T-cell (primary cell): ENCODE data around the genes KBTBD4, FAM180B, OR4C15, OR4C6, TRIM51 and OR5M1.

DNA sequence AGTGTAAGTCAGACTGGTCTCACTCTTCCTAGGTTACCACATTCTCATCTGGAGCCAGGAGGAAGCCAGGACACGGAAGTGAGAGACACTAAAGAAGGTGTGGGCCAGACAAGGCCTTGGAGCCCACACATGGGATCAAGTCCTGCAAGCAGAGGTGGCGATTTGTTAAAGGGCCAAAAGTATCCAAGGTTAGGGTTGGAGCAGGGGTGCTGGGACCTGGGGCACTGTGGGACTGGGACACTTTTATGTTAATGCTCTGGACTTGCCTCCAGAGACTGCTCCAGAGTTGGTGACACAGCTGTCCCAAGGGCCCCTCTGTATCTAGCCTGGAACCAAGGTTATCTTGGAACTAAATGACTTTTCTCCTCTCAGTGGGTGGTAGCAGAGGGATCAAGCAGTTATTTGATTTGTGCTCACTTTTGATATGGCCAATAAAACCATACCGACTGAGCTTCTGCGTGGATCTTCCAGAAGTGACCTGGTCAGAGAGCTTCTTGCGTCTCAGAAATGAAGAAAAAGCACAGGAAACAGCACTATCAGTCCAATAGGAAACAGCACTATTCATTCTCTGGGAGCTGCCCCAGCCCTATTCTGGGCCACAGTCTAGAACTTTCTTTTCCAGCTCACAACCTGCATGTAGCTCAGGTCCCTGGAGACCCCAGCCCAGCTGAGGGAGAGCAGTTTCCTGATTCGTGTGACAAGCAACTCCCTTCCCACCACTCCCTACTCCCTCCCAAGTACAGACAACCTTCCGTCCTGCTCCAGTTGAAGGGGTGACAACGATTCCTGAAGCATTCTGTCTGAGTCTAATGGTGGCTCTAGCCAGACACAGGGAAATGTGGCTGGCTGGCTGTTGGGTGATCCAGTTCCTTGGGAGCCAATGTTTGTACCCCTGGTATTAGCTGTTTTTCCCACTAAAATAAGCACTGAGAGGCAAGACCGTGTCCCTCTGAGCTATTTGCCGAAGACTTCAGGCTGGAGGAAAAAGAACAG is 9.6 kb downstream of the ACP2 start:
- PRO-cap, 7 experiments: no peak in any of the 7 experiments

- PRO-cap, 7 experiments: no peak in any of the 7 experiments
Measured at GRCh38 chr11:47358572-47359108, 6.1 kb upstream of the MYBPC3 start.

- PRO-cap, 7 experiments: no peak in any of the 7 experiments
Measured at GRCh38 chr11:47469223-47470187, 20.6 kb upstream of the RAPSN start.

DNA sequence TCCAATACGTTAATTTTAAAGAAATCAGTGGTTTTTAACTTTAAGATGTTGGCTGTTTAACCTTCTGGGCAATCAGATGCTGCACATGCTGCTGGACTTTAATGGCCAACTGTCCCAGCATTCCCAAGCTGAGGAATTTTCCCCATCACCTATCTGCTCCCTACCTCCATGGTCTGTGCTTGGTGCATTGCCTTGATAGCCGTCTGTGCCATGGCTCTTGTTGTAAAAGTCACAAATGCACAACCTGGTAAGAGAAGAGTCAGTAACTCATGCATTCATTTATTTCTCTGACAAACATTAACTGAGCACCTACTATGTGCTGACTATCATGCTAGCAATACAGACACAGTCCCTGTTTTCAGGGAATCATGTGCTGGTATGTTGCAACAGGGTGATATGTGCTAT is 34.4 kb upstream of the RAPSN start:
- PRO-cap, 7 experiments: no peak in any of the 7 experiments

GRCh38 chr11:47488576-47489000 is 39.7 kb upstream of the RAPSN start:
- PRO-cap, 7 experiments: no peak in any of the 7 experiments

- PRO-cap, 7 experiments: no peak in any of the 7 experiments
Measured at GRCh38 chr11:47518420-47519314, 34.3 kb downstream of the CELF1 start.

DNA sequence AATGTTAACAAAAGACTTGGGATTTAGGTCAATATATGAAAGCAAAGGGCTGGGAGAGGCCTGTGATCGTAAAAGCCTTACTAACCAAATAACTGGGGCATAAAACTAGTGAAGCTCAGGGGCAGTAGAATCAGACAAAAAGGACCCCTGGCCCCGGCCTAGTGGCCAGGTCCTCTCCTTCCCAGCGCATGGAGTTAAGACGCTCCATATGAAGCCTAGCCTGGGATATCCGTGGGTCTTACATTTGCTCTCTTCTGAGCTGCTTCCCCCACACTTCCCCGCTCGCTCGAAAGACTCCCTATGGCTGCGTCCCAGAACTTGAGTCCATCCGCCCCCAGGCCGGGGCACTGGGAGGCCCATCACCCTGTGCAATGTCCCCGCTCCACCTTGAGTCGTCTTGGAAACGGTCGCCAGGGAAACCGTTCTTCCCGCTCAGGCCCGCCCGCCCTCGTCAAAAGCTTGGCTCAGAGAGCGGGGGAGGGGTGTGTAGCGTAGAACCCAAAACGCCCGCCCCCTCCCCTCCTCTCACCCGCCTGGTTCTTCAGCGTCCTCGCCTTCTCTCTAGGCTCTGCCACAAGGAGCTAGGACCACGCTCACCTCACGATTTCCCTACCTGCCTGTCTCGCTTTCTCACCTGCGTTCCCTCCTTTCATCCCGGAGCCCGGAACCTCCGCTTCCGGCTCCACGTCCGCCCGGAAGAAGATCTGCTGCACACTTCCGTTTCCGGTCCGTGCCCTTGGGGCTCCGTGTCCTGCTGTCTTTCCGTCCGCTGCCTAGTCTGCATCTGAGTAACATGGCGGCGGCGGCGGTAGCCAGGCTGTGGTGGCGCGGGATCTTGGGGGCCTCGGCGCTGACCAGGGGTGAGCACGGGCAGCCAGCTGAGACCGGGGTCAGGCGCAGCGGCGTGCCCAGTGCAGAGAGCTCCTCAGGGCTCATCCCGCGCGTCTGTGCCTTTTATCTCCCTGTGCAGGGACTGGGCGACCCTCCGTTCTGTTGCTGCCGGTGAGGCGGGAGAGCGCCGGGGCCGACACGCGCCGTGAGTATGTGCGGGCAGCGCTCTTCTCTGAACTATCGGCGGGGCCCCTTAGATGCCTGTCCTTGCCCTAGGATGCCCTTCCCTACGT is at the start of gene KBTBD4:
KBTBD4 (minus strand) TSS at position 672 of the 1,124 bp plus-strand sequence.
- PRO-cap, 7 experiments: peak in 7 of 7 experiments; most common plus-strand start position 783 of the sequence (in 7); most common minus-strand start position 671 of the sequence (in 7)

- PRO-cap, 7 experiments: no peak in any of the 7 experiments
Measured at GRCh38 chr11:47586405-47586871, at the start of gene FAM180B. Gene FAM180B, plus strand, starts transcription at chr11:47586678.

DNA sequence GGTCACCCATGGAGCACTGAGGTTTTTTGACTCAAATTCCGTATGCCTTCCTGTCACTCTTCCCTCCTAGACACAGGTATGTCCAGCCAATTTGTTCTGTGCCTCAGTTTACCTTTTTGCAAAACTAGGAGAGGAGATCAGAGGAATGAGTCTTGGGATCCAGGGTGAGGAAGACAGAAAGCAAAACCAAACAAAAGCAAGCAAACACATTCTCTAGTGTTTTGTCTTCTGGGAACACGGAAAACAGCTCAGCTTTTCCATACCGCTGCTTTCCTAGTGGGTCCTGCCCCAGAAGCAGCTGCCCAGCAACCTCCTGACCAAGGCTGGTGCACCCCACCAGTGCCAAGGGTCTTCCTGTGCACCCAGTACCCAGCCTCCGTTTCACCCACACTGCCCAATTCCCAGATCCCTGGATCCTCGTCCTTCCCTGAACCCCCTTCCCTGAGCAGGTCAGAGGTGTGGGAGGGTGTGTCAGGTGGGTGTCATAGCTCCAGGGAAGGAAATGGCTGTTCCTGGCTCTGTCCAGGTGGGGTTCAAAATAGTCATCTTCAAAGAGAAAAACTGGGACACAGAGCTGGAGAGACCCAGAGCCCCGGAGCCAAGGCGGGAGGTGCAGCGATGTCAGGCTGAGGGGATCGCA is 926 bp downstream of the C1QTNF4 start:
- PRO-cap, 7 experiments: no peak in any of the 7 experiments

GRCh38 chr11:47606347-47607217 is 12.4 kb upstream of the C1QTNF4 start:
- PRO-cap, 7 experiments: no peak in any of the 7 experiments

- PRO-cap, 7 experiments: no peak in any of the 7 experiments
Measured at GRCh38 chr11:47843344-47843845, 4.8 kb downstream of the NUP160 start.

GRCh38 chr11:48013176-48014243 is 33.2 kb downstream of the PTPRJ start:
- PRO-cap, 7 experiments: peak in 1 of 7 experiments; most common plus-strand start chr11:48013692 (in 1); most common minus-strand start chr11:48013679 (in 1)

GRCh38 chr11:48079187-48080081 is 99.1 kb downstream of the PTPRJ start:
- PRO-cap, 7 experiments: no peak in any of the 7 experiments

- PRO-cap, 7 experiments: no peak in any of the 7 experiments
Measured at GRCh38 chr11:48093406-48094311, 113.3 kb downstream of the PTPRJ start.

GRCh38 chr11:48136948-48137424 is 79.6 kb upstream of the OR4B1 start:
- PRO-cap, 7 experiments: no peak in any of the 7 experiments

- PRO-cap, 7 experiments: no peak in any of the 7 experiments
Measured at GRCh38 chr11:49177952-49178309, 30.5 kb downstream of the FOLH1 start.

GRCh38 chr11:55554190-55554687 is at the start of gene OR4C15:
Gene OR4C15, plus strand, starts transcription at chr11:55554469.
- PRO-cap, 7 experiments: no peak in any of the 7 experiments

GRCh38 chr11:55661825-55662409 is at the start of gene OR4C6:
Gene OR4C6, plus strand, starts transcription at chr11:55662201.
- PRO-cap, 7 experiments: no peak in any of the 7 experiments

- PRO-cap, 7 experiments: no peak in any of the 7 experiments
Measured at GRCh38 chr11:55883100-55883526, at the start of gene TRIM51. Gene TRIM51, plus strand, starts transcription at chr11:55883297.

DNA sequence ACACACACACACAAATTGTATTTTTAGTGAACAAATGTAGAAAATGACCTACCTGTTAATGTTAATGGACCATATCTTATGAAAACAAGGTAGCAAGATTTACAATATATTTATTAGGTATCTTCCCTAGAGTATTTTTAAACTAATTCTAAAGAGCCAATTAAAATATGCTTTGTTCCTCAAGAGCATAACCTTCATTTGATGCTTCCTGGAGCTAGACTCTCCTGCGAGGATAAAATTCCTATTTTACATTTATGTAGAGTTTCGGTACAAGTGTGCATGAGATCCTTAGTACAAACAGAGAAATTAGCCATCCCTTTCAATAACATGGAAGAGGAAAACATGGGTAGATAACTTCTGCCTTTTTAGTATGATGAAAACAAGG is at the start of gene OR5M1:
OR5M1 (minus strand) TSS at position 70 of the 385 bp plus-strand sequence.
- PRO-cap, 7 experiments: no peak in any of the 7 experiments